Non-pigmented ciliary epithelial cell (primary cell): ENCODE measurements around the gene VGLL3.

- RRBS, result no CpG with 5 or more reads among the region's 11 CpGs
Measured at GRCh38 chr3:72443585-72444690, 404.3 kb downstream of the SHQ1 start.

DNA sequence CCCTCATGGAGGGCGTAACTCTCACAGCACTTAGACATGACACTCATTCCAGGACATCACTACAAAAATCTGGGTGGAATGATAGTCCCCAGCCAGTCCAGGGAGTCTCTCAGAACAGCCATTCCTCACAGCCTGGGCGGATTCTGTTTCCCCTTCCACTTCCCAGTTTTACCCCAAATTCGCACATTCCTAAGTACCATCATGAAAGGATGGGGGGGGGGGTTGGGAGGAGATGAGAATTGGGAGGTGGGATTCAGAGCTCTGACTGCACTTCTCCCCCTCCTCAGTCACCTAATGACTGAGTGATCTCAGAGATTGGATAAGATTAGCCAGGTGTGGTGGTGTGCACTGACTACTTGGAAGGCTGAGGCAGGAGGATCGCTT is 355.7 kb downstream of the SHQ1 start:
- RRBS, result no CpG with 5 or more reads among the region's 4 CpGs

DNA sequence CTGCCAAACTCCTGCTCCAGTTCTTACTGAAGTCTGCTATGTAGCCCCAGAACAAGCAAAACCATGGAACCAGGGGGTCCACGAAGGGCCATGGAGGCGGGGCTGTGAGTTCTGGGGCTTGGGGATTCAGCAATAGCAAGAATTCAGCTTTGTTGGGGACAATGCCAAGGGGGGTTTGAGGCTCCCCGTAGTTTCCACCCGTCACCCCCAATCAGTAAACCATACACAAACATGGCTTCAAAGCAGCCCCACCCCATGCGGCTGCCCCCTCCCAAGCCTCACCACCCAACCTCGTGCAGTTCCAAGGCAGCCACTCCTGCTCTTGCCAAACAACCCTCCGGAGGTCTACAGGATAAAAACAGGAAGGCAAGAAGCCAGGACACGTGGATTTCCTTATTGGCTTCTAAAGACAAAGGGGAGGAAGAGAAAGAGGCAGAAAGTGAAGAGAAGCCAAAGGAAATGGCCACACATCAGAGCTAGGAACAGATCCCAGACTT is 121.1 kb downstream of the SHQ1 start:
- RRBS, result no CpG with 5 or more reads among the region's 8 CpGs

GRCh38 chr3:72821084-72821599 is 27.1 kb downstream of the SHQ1 start:
- RRBS, result no CpG with 5 or more reads among the region's 6 CpGs

GRCh38 chr3:72890914-72891505 is 3.2 kb downstream of the GXYLT2 start:
- RRBS, result no CpG with 5 or more reads among the region's 8 CpGs

- RRBS, result 80% methylated on average over 3 of the region's 41 CpGs
Measured at GRCh38 chr3:72928748-72929269, 41.0 kb downstream of the GXYLT2 start.

- RRBS, result no CpG with 5 or more reads among the region's 6 CpGs
Measured at GRCh38 chr3:72947186-72947518, 49.5 kb upstream of the PPP4R2 start.

DNA sequence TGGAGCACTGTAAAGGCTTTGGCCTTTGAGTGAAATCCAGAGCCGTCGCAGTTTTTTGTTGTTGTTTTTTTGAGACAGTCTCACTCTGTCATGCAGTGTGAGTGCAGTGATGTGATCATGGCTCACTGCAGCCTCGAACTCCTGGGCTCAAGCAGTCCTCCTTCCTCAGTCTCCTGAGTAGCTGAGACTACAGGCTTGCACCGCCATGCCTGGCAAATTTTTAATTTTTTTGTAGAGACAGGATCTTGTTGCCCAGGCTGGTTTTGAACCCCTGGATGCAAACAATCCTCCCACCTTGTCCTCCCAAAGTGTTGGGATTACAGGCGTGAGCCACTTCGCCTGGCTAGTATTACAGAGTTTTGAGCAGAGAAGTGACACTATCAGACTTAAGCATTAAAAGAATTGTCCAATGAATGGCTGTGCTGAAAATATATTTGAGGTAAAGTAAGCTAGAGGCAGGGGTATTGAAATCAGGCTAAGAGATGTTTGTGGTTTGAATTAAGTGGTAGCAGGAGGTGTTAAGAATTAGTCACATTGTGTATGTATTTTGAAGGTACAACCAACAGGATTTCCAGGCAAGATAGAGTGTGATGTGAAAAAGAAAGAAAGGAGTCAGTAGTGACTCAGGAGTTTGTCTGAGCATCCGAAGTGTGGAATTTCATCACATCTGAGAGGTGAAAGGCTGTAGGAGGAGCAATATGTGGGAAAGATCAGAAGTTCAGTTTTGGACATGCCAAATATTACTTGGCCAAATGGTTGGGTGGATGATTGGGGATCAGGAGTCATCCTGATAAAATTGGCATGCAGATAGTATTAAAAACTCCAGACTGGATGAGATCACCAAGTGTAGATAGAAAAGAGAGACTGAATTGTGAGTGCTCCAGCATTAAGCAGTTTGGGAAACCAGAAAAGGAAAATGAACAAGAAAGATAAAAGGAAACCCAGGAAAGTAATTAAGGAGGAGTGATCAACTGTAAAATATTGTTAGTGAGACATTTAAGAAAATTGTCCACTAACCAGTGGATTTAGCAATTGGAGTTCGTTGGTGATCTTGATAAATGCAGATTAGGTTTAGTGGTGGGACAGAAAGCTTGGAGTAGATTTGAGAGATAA is 32.2 kb upstream of the EBLN2 start:
- RRBS, result no CpG with 5 or more reads among the region's 8 CpGs

- RRBS, result 89% methylated on average over 10 of the region's 47 CpGs
Measured at GRCh38 chr3:73384399-73385014, 240.2 kb downstream of the PDZRN3 start.

- RRBS, result no CpG with 5 or more reads among the region's 5 CpGs
Measured at GRCh38 chr3:73405554-73406415, 219.0 kb downstream of the PDZRN3 start.

GRCh38 chr3:73521822-73522236 is 102.9 kb downstream of the PDZRN3 start:
- RRBS, result no CpG with 5 or more reads among the region's 6 CpGs

DNA sequence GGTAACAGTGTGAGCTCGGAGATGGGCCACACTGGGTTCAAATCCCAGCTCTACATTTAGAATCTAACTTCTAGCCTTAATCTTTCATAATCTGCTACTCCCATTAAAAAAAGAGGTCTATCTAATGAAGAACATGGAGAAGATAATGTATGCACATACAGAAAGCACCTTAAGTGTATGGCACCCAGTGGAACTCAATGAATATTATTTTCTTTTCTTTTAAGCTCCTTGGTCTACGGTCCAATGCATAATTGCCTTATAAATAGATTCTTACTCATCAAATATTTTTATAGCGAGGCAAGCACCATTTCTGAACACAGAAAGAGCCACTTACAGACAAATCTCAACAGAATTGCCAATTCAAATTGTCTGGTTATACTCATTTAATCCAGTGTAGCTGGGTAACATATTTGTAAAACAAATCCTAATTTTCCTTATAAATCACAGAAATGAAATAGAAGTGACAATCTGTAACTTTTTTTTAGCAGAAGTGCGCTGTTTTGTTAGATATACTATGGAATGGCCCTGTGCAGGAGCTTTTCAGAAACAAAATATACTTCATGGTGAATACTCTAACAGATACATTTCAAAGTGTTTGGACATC is 6.3 kb downstream of the PDZRN3 start:
- RRBS, result no CpG with 5 or more reads among the region's 4 CpGs

DNA sequence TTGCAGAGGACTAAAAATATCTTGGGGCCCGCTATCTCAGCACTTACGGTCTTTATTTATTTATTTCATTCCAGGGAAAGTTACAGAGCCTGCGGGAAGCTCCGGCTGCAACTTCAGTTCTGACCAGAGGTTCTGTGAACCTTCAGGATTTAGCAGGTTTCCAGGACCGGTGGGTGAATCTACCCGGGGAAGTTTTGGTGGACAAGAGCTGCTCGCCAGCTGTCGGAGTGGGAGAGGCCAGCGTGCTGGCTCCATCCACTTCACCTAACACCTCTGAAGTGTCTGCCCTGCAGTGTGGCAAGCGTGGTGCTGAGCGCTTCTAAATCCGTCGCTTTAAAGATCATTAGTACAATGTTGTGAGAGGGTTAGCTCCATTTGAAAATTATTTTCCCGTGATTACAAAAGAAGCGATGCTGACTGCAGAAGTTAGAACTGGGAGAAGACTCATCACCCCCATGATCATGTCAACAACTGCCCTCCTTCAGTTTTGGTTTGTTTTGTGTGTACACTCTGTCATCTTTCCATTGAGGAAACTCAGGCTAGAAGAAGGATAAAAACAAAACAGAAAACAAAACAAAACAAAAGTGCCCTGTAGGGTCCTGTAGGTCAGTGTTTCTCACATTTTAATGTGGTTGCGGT is 716 bp upstream of the PDZRN3 start:
- RRBS, result 0% methylated on average over 1 of the region's 16 CpGs

- RRBS, result no CpG with 5 or more reads among the region's 7 CpGs
Measured at GRCh38 chr3:75502042-75502497, 162.1 kb upstream of the FRG2C start.

DNA sequence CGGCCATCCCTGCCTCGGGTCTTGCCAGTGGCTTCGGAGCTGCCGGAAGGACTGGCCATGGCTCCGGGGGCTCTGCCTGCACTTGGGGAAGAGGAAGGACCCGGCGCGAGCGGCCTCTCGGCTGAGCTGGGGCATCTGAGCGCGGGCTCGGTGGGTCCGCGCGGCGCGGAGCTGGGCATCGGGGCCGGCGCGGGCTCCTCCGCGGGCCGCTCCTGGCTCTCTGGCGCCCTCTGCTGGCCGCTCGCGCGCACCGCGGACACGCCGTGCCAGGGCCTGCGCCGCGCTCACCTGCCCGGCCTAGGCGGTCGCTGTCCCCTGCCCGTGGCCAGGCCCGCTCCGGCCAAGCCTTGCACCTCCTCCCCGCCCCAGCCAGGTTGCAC is 84.0 kb upstream of the FRG2C start:
- RRBS, result 4% methylated on average over 6 of the region's 44 CpGs

GRCh38 chr3:75669878-75670946 is 6.1 kb downstream of the FRG2C start:
- RRBS, result 28% methylated on average over 9 of the region's 58 CpGs

DNA sequence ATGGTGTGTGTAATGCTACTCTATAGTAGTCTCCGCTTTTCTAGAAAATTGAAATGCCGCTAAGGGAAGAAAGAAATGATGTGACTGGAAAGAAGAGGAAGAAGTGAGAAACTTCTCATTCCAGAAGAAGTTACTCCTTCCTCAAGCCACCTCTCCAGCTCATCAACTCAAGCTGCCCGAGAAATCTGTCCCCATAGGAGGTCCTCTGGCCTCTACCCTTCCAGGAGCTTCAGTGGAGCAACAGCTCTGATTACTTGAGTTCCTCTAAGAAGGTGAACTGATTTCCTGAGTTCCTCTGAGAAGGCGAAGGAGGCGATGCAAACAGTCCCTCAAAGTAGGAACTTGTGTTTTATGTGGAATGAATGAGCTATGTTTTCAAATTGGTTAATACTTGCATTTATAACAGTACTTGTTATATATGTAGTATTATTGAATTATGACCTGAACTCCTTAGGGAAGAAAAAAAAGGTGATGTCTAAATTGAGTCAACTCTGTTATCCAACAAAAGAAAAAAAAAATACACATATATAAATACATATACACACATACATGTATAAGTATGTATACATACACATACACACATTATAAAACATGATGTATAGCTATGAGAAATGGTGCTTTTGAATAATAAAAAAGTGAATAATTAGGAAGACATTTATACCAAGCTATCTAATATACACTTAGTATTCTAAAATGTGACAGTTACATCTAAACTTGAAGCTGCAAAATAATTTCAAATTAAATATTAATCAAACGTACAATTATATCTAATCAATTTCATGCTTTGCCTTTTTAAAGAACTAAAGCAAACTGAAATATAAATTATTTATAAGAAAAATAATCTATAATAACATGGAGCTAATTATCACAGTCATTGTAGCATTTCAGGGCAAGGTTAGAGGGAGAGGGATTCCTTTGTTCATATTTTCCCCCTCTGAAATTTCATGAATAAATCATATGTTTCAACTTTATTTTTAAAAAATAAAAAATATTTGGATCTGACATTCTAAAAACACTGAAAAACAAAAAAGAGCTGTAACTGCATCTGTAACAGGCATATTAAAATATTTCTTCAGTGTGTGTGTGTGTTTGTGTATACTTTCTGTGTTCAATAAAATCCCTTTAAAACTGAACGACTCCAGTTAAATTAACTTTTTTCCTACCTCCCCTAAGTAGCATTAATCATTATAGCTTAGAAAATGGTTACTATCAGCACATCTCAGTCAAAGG is 843.9 kb downstream of the ROBO1 start:
- RRBS, result no CpG with 5 or more reads among the region's 7 CpGs

DNA sequence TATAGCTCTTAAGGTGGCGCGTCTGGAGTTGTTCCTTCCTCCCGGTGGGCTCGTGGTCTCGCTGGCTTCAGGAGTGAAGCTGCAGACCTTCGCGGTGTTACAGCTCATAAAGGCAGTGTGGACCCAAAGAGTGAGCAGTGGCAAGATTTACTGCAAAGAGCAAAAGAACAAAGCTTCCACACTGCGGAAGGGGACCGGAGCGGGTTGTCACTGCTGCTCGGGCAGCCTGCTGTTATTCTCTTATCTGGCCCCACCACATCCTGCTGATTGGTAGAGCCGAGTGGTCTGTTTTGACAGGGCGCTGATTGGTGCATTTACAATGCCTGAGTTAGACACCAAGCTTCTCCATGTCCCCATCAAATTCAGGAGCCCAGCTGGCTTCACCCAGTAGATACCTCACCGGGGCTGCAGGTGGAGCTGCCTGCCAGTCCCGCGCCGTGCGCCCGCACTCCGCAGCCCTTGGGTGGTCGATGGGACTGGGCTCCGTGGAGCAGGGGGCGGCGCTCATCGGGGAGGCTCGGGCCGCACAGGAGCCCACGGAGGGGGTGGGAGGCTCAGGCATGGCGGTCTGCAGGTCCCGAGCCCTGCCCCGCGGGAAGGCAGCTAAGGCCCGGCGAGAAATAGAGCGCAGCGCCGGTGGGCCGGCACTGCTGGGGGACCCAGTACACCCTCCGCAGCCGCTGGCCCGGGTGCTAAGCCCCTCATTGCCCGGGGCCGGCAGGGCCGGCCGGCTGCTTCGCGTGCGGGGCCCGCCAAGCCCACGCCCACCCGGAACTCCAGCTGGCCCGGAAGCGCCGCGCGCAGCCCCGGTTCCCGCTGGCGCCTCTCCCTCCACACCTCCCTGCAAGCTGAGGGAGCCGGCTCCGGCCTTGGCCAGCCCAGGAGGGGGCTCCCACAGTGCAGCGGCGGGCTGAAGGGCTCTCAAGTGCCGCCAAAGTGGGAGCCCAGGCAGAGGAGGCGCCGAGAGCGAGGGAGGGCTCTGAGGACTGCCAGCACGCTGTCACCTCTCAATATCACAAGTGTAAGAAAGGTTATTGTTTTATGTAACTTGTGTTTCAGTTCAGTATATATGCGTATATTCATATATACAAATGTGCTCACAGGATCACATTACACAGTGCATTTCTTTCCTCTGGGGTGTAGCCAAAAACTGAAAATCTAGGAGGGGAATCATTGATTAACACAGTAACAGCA is 545.8 kb downstream of the CADM2 start:
- RRBS, result no CpG with 5 or more reads among the region's 69 CpGs

DNA sequence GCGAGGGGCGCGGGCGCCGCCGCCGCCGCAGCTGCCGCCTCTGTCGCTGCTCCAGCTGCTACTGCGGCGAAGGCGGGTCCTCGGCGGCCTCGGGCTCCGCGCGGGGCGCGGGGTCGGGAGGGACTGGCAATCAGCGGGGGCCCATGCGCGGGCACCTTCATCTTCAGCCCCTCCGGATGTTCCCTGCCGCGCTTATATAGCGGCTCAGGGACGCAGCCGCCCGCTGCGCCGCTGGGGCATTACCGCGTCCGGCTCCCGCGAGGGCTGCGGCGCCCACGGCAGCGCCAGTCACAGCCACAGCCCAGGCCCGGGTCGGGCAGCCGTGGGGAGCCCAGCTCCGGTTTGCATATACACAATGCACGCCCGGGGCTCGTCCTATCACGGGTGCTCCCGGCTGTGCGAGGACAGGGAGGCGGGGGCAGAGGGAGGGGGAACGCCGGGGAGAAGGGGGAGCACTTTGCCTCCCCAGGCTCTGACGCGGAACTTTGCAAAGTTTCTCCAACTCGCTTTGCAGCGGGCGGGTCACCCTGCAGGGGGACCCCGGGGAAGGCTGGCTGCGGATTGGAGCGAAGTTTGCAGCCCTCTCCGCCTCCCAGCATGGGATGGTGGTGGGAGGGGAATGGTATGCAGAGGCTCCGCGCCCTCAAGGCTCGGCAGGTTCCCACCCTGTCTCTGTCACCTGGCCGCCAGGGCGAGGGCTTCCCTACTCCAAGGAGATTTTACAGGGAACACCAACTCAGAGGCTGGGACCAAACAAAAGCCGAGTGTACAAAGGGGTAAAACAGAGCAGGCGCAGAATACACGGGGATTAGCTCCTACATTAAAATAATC is at the start of gene VGLL3:
Gene VGLL3, minus strand, starts transcription at position 352 of the 831 bp plus-strand sequence.
- RRBS, result 2% methylated on average over 25 of the region's 73 CpGs

DNA sequence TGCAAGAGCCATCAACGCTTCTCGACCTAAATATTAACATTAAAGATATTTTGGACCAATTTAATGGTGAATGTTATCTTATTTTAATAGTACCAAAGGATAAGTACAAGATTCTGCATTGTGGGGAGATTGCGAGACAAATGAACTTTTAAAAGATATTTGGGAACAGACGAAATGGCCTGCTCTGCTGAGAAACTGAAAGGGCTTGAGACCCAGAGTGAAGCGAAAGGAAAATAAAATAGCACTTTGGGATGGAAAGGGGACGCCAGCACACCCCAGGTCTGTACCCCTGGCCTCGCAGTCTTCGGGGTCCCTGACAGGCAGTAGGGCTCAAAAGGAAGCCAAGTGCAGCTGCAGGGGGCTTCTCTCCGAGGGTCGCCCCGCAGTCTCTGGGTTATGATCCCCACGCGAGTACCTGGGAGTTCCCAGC is 97.6 kb upstream of the VGLL3 start:
- RRBS, result no CpG with 5 or more reads among the region's 13 CpGs